CD14-positive monocyte (primary cell): Measurements from ENCODE around the gene ZNF621.

- CAGE, long polyA plus RNA = no peak
Measured at GRCh38 chr3:39093674-39094131, 13.7 kb downstream of the GORASP1 start.

DNA sequence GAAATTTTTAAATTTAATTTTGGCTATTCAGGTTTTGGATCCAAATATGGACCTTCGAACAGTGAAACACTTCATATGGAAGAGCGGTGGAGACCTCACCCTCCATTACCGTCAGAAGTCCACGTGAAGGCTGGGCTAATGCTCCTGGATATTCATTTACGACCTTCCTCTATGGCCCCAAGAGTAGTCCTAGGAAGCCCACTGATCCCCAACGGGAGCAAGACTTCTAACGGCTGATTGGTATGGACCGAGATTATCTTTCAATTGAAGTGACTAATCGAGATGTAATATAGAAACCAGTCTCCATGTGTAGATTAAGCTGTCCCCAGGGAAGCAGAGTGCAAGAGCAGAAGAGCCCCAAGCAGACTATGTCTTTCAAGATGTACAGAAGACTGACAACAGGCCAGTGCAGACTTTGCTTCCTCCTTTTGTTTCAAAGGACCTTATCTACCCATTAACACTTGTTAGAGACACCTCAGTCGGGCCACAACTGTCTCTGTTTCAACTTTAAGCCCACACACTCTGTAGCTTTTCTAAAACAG lies 12.7 kb downstream of the GORASP1 start:
- CAGE, long polyA plus RNA = no peak

- CAGE, long polyA plus RNA = no peak
Measured at GRCh38 chr3:39125633-39126267, 18.3 kb downstream of the TTC21A start.

GRCh38 chr3:39132914-39133476 lies 20.4 kb downstream of the CSRNP1 start:
- CAGE, long polyA plus RNA = no peak

- CAGE, long polyA plus RNA = no peak
Measured at GRCh38 chr3:39139130-39139911, 14.1 kb downstream of the CSRNP1 start.

DNA sequence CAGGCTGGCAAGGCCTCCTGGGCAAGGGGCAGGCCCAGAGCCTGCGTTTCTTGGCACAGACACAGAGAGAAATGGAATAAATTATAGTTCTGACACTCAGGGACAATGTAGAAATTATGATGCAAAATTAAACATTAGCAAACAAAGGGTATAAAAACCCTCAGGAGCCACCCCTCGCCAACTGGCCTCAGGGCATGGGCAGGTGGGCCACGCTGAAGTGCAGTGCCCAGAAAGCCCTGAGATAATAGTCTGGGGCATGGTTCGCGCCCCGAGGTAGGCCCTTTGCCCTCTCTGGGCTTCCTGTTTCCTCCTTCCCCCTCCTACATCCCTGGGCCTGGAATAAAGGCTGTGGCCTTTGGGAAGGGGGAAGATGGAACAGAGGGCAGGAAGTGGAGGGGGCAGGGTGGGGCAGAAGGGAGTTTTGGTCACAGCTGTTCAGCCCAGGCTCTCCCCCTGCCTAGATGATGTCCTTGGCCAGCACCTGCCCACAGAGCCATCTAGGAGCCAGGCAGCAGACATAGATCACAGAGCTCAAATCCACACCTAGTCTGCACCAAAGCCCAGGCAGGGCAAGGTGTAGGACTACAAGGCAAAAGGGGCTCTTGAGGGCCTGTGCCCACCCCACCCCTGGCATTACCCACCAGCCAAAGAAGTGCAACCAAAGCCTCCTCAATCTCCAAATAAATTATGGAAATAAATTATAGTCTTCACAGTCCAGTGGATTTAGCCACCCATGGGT lies 11.3 kb downstream of the CSRNP1 start:
- CAGE, long polyA plus RNA = no peak

DNA sequence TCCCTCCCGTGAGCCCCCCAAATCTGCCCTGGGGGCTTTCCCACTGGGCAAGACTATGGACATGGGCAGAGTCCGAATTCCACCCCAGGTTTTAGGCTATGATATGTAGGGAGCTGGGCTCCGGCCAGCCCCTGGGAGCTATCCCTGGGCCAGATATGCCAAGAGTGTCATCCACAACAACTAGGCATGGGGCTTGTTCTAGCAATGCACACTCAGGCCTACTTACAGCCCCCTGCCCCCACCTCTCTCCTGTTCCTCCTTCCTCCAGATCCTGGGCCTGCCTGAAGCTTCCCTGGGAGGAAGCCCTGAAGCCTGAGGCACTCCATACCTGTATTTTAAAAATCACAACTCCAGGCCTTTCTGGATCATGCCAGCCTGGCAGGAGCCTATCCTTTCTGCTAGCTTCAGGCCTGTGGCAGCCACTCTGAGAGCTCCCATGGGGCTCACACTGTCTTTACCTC lies 550 bp downstream of the XIRP1 start:
- CAGE, long polyA plus RNA = no peak

GRCh38 chr3:39202036-39202289 lies 9.6 kb upstream of the XIRP1 start:
- CAGE, long polyA plus RNA = no peak

DNA sequence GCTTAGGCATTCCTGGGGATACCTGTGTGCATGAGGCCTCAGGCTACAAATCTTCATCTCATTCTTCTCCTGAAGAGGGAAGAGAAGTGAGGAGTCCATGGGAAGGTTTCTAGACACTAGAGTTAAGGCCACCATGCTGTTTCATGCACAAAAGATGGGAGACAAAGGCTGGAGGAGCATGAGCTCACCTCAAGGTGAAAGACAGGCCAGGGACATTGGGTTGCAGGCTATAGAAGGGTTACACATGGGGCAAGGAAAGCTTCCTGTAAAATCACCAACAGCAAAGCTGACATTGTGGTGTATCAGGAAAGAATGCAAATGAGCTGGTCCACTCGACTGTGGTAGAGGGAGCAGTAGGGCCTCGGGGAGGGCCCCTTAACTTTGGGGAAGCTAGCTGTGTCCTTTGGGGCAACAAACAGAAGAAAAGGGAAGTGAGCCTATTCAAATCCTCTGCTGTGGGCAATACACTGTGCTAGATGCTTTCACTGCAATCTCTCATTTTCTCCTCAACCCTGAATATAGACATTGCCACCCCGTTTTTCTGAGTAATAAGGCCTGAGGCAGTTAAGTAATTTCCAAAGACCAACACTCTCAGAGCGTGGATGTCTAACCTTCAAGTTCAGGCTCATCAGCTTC lies 24.3 kb downstream of the CX3CR1 start:
- CAGE, long polyA plus RNA = no peak

DNA sequence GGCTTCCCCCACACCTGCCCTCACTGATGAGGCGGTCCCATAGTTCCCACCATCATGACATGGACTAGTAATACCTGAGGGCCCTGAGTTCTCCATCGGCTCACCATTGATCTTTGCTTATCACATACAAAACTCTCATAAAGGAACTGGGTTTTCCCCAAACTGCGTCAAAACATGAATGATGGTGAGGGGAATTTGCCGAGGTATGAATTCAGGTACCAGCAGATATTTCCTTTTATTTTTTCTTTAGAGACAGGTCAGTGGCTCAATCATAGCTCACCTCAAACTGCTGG lies 1.5 kb upstream of the CCR8 start:
- CAGE, long polyA plus RNA = no peak

DNA sequence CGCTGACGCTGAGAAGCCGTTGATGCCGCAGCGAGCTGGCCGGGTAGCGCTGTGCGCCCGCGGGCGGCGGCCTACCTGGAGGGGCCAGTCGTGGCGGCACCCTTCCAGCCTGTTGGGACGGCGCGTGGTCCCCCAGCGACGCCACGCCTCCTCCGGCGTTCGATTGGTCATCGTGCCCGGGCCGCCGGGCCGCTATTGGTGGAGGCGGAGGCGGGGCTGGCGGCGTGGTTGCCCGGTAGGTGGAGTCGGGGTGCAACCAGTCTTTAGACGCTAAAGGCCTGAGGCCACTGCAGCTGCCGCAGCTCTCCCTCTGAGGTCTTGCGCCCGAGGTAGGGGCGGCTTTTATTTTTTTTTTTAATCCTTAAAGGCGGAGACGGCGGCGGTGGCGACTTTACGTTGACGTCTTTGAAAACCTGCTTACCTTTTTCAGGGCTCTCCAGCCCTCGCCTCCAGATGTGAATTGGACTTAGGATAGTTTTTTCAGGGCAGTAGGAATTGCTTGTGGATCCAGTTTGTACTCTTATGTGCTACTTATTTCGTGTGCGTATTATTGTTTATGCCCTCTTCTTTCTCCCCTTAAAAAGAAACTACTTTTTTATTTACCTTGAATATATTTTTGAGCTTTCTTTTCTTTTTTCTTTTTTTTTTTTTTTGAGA lies 1.1 kb downstream of the SLC25A38 start:
- CAGE, long polyA plus RNA = no peak

GRCh38 chr3:39411402-39412361 lies 5.2 kb downstream of the RPSA start:
- CAGE, long polyA plus RNA = no peak

- CAGE, long polyA plus RNA = no peak
Measured at GRCh38 chr3:39413522-39414378, 7.2 kb downstream of the RPSA start.

DNA sequence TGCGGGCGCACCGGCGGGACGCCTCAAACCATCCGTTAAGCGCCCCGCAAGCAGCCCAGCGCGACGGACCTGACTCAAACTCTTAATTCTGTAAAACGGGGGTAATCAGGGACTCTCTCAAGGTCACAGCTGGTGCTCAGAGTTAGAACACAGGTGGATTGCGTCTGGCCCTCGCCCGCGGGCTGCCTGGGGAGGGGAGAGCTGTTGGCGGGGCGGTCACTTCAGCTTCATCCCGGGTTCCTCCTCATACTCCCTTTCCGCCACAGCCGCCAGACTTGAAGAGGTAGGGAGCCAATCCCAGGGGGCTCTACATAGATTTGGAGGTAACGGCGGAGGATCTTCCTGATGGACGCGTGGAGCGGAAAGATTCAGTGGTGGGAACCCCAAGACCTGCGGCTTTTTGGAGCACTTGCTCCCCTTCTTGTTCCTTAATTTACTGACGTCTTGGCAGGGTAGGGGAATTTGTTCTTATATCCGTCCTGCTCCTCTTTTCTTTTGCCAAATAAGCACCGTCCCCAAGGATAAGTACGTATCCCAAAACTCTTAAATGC lies 930 bp downstream of the MYRIP start:
- CAGE, long polyA plus RNA = no peak

GRCh38 chr3:40290344-40290968 lies 19.1 kb upstream of the EIF1B start:
- CAGE, long polyA plus RNA = no peak

DNA sequence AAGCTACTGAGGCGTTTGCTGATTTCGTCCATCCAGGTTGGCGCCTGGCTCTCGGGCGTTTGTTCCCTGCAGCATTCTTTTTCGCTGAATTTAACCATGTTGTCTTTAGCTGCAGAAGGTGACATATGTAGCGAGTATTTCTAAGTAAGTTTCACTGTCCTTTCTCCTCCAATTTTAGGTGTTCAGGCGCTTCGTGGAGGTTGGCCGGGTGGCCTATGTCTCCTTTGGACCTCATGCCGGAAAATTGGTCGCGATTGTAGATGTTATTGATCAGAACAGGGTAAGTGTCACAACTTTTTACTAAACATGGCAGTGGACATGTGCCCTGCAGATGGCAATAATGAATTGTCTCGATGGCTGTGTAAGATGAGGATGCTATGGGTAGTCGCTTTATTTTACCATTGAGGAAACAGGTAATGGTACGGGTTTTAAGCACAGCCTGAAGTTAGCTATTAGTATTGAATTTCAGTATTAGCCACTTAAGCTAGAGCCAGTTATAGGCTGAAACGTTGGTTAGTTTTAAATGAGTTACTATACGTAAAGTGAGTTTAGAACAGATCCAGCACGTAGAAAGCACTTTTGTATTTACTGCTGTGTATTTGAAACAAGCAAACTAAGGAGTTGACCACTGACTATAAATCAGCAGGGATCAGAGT lies 701 bp downstream of the RPL14 start:
- CAGE, long polyA plus RNA = no peak

GRCh38 chr3:40524645-40525718 lies at the start of gene ZNF621:
ZNF621 (plus strand) TSS chr3:40524960.
- CAGE, long polyA plus RNA = no peak

DNA sequence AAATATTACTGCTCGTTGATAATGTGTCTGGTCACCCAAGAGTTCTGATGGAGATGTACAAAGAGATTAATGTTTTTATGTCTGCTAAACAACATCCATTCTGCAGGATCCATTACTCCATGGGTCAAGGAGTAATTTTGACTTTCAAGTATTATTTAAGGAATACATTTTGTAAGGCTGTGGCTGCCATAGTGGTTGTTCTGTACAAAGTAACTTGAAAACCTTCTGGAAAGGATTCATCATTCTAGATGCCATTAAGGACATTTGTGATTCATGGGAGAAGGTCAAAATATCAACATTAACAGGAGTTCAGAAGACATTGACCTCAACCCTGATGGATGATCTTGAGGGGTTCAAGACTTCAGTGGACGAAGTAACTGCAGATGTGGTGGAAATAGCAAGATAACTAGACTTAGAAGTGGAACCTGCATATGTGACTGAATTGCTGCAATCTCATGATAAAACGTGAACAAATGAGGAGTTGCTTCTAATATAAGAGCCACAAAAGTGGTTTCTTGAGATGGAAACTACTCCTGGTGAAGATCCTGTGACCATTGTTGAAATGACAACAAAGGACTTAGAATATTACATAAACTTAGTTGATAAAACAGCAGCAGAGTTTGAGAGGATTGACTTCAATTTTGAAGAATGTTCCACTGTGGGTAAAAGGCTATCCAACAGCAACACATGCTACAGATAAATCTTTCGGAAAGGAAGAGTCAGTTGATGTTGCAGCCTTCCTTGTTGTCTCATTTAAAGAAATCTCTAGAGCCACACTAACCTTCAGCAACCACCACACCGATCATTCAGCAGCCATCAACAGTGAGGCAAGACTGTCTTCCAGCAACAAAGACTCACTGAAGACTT lies 14.0 kb downstream of the ZNF621 start:
- CAGE, long polyA plus RNA = no peak

- CAGE, long polyA plus RNA = no peak
Measured at GRCh38 chr3:40877591-40878454, 321.5 kb upstream of the CTNNB1 start.

- CAGE, long polyA plus RNA = no peak
Measured at GRCh38 chr3:41167113-41167658, 32.1 kb upstream of the CTNNB1 start.